MCF 10A (cell line): ENCODE measurements around a stretch of chr4.

DNA sequence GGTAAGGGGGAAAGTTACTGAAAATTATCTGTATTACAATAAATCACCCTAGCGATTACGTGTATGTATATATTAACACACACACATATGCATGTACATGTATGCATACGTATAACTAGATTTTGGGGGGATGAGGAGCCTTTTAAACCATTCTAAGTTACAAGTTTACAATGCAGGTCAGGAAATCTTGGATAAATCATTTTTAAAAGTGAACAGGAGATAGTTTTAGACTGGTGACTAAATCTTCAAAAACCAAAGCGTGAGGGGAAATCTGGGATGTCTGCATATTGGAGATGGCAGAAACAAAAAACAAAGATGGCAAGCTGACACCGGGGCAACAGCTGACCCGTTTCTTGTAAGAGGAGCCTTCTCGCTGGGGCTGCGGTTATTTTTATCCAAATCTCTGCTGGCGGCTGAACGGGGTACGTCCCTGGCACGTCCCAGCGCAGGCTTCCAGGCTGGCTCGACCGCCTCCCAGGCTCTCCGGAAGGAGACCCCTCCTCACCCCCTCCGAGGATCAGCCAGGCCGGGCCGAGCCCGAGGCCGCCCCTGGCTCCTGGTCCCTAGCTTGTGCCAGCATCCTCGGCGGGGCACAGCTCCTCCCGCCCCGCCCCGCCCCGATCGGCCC lies 509 bp downstream of the SGCB start:
- PRO-cap, result no peak
- RRBS, result no CpG with 5 or more reads among the region's 28 CpGs

DNA sequence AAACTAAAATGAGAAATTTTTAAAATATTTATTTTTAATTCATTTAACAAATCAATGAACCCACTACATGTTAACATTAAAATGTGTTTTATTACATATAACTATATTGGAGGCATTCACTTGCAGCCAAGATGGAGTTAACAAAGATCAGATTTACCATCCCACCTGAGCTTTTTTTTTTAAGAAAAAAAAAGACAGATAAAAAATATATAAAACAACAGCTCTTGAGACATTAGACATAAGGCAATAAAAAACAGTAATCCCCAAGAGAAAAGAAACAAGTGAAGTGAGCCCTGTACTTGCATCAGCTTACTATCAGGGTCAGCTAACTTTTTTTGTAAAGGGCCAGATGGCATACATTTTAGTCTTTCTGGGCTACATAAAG lies 173.2 kb downstream of the USP46 start:
- PRO-cap, result no peak

DNA sequence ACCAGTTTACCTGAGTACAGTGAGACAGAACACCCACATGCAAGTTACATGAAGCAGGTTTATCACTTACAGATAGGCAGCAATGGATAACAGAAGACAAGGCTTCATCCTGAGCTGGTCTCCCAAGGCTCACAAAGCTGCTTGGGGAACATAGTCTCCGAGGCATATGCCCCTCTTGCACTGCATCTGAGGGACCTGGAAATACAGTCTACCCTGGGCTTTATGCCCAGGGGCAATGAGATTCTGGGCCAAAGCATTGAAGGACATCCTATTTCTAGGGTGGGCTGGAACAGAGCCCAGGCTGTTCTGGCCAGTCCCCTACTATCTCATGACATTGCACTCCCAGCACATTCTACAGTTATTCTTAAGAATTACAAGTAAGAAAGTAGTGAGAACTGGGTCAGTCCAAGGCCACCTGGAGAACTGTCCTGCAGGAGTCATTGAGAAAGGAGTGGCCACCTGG lies 107.7 kb downstream of the USP46 start:
- PRO-cap, result no peak
- RRBS, result no CpG with 5 or more reads among the region's 1 CpG

DNA sequence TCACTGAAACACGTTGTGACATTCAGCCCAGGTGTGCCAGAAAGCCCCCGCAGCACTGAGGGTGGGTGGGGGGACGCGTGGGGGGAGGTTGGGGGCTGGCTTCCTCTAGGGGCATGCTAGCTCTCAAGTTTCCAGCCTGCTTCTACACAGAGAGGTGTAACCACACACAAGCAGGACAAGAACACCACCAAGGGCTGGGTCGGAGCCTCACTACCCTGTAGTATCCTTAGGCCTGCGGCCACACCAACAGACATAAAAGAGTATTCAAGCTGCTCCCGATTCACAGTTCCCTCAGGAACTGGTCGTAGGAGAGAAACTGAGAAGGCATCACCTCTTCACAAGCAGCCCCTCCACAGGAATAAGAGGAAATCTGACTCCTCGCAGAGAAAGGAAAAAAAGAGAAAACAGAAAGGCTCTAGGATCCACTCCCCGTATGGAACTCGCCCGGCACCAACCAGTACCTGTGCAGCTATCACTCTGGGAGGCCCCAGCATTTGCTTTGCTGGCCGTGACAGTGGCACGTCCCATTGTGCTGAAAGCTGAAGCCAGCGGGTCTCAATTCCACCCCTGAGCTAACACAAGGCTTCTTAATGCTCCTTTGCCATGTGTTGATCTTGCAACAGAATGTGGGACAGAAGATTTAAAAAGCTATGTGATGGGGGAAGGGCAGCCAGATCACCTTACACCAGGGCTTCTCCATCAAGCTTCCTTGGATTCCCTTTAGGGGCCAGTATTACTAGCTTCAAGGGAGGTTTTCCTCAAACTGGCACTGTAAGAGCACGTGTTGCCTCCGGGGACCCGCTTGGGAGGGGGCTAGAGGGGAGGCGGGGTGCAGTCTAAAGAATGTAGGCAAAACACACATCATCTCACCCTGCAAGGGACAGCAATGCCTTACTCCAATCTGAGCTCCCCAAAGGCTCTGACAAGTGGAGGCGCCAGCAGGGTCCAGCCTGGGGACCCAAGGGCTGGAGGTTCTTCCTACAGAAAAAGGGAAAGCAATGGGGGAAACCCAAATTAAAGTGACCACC lies 1.5 kb downstream of the USP46 start:
- PRO-cap, result no peak
- RRBS, result no CpG with 5 or more reads among the region's 20 CpGs

DNA sequence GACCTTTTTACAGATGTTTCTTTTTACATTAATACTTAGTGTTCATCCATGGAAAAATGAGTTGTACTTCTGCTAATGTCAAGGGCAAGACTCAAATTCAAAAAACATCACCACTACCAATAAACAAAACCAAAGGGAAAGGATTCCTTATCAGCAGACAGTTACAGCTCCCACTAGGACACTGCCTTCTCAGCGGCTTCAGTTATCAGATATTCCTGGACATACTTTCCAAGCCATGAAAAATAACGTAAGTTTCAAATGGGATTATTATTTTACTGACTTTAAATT lies 83.3 kb downstream of the RASL11B start:
- PRO-cap, result no peak
- RRBS, result no CpG with 5 or more reads among the region's 2 CpGs

GRCh38 chr4:52989781-52990156 lies 127.7 kb downstream of the RASL11B start:
- PRO-cap, result no peak
- RRBS, result no CpG with 5 or more reads among the region's 2 CpGs

GRCh38 chr4:52996193-52996781 lies 134.2 kb downstream of the RASL11B start:
- PRO-cap, result no peak
- RRBS, result no CpG with 5 or more reads among the region's 6 CpGs

GRCh38 chr4:53352374-53352901 lies 13.4 kb downstream of the SCFD2 start:
- PRO-cap, result no peak
- RRBS, result no CpG with 5 or more reads among the region's 1 CpG

GRCh38 chr4:53536276-53536749 lies 55.0 kb downstream of the LNX1 start:
- PRO-cap, result no peak
- RRBS, result no CpG with 5 or more reads among the region's 4 CpGs

- PRO-cap, result bidirectional peak, plus-strand start at chr4:53592905, minus-strand start at chr4:53592837; bidirectional peak, plus-strand start at chr4:53593297, minus-strand start at chr4:53592999
- RRBS, result 6% methylated on average over 1 of the region's 18 CpGs
Observed at GRCh38 chr4:53592680-53593407, 1.6 kb upstream of the LNX1 start.

- PRO-cap, result no peak
- RRBS, result no CpG with 5 or more reads among the region's 7 CpGs
Observed at GRCh38 chr4:53695493-53696419, 104.5 kb upstream of the LNX1 start.

- PRO-cap, result no peak
- RRBS, result no CpG with 5 or more reads among the region's 2 CpGs
Observed at GRCh38 chr4:53777292-53777811, 186.1 kb upstream of the LNX1 start.

DNA sequence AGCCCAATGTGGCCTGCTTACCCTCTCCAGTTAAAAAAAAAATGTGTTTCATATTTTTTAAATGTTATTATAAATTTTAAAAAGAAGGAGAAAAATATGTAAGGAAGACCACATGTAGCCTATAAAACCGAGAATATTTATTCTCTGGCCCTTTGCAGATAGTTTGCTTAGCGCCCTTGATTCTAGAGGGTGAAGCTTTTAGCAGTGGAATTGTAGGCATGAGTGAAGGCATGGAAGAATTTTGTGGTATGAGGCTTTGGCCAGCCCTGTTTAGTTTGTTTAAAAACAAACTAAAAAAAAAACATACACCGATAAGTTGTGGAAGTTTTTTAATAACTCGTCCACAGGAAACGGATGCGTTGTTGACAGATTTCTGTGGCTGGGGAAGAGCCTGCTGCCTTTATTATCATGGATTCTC lies 194.6 kb upstream of the LNX1 start:
- PRO-cap, result no peak
- RRBS, result no CpG with 5 or more reads among the region's 6 CpGs

DNA sequence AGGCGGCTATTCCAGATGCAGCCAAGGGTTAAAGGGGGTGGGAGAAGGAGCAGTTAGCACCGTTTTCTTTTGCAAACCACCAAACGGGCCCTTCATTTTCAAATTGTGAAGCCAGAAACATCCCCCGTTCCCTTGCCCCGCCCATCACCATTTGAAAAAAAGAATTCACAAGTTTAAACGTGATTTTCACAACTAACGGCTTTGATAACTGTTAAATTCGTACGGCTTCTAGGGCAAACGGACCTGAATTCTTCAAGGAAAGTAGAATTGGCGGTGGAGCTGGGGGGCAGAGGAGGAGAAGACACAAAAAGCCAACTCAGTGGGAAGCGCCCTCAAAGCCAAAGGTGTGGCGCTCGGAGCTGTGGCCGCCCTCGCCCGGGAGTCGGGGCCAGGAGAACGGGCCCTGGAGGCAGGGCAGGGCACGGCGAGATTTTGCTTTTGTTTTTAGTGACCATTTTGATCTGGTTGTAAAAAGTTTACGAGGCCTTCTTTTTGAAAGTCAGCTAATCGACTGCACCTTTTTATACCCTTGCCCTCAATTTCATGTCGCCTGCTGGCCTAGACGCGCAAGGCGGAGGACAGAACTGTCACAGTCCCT lies 3.2 kb upstream of the PDGFRA start:
- PRO-cap, result no peak
- RRBS, result no CpG with 5 or more reads among the region's 27 CpGs

DNA sequence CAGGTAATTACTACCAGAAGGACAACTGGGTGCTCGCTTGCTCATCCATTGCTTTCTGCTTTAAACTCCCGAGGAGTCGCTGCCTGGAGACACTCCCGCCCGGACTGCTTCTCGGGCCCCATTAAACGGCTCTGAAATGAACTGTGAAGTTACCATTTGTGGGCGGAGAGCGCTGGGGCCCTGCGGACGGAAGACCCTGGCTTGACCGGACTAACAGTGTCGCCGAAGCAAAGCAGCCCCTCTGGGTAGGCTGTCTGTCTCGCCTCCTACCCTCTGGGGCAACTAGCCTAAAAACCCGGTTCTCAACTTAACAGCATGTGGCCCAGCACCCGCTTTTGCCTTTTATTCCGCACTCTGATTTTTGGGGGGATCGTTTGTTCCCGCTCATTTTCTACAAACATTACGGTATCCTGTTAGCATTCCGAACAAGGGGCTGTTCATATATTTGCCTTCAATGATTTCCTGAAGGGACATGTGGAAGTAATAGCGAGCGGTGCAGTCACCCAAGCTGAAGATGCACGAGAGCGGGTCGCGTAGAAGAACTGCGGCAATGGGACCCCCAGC lies 1.7 kb upstream of the PDGFRA start:
- PRO-cap, result no peak
- RRBS, result 72% methylated on average over 4 of the region's 29 CpGs

DNA sequence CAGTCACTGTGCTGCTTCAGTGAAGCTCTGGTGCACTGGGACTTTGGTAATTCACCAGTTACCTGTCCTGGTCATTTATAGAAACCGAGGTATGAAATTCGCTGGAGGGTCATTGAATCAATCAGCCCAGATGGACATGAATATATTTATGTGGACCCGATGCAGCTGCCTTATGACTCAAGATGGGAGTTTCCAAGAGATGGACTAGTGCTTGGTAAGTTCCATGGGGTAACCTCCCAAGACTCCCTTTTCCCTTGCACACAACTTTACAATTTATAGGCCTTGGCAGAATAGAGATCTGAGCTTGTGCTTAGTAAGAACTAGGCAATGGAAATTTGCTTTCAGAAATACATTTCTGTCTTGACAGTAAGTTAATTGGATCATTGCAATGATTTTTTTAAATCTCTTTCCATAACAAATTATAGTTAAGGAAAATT lies 45.7 kb downstream of the PDGFRA start:
- PRO-cap, result no peak
- RRBS, result no CpG with 5 or more reads among the region's 3 CpGs

GRCh38 chr4:54659471-54660218 lies 1.9 kb downstream of the KIT start:
- PRO-cap, result no peak
- RRBS, result no CpG with 5 or more reads among the region's 15 CpGs

DNA sequence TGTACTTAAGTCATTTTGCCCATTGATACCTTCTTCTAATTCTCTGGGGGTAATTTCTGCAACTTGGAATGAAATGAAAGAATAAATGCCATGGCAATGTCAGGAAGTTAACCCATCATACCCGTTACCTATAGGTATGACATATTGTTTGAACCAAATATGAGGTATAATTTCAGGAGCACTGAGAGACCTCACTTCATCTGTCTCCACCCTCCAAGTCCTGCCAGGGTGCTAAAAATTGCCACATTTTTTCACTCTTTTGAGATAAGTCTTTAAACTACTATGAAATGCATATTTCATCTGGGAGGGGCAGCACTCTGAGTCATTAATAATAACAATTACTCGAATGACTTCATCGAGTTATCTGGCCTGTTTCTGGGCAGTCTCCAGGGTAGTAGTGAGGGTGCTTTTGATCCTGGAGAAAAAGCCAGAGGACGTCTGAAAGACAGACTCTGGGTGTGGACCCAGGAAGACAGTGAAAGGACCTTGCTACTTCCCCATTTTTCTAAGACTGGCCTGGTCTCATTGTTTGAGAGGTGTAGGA lies 42.4 kb upstream of the SRD5A3 start:
- PRO-cap, result bidirectional peak, plus-strand start at position 448 of the sequence, minus-strand start at position 218 of the sequence
- RRBS, result no CpG with 5 or more reads among the region's 4 CpGs

- PRO-cap, result no peak
- RRBS, result no CpG with 5 or more reads among the region's 3 CpGs
Observed at GRCh38 chr4:55435024-55435632, 39.4 kb downstream of the TMEM165 start.

- PRO-cap, result no peak
- RRBS, result no CpG with 5 or more reads among the region's 5 CpGs
Observed at GRCh38 chr4:55547663-55548049, 947 bp upstream of the CLOCK start.